ENCODE data around the genes CXorf49, CXorf49B and ERCC6L.

- PRO-cap, result no peak
Measured at GRCh38 chrX:71533605-71534275, 836 bp downstream of the OGT start.

DNA sequence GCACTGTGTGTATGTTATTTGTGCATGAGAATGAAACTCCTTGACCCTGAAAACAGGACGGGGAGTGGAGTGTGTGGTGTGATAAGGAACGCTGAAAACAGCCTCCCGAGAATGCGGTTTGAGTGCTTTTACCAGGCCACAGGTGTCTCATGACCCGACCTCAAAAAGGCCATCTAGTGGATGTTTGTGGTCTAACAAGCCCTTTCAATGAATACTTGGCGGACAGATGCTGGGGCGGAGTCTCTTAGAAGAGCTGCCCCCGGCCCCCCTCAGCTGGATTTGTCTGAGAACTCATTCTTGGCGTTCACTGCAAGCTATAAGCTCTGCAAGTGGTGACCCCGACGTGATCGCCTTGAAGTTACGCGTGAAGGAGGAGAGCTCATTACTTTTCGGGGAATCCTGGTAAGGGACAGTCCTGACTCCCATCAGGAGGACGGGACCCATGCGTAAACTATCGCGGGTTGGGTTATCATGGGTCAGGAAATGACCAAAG lies 21.1 kb downstream of the CXorf49 start:
- PRO-cap, result no peak

GRCh38 chrX:71718148-71718469 lies at the start of gene CXorf49:
Gene CXorf49 (minus strand): TSS chrX:71718285.
- PRO-cap, result no peak

DNA sequence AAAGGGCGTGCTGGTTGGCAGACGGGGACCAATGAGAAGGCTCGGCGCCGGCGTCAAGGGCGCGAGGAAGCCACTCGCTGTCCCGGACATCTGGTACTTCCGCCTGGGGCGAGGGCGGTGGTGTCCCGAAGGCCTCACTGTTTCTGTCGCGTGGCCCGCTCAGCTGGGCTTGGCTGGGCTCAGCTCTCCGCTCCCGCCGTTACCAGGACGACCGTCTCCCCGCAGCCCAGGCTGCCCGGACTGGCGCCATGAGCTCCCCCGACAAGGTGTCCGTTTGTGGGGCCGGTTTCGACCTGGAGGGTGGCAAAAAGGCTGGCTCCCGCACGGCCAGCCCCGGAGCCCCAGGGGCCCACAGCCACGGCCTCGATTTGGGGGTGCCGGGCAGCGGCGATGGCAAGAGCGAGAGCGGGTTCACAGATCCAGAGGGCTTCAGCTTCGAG lies at the start of gene CXorf49B:
CXorf49B (plus strand) TSS at position 174 of the 440 bp plus-strand sequence.
- PRO-cap, result no peak

- PRO-cap, result no peak
Measured at GRCh38 chrX:71991080-71991552, 80.5 kb downstream of the NHSL2 start.

DNA sequence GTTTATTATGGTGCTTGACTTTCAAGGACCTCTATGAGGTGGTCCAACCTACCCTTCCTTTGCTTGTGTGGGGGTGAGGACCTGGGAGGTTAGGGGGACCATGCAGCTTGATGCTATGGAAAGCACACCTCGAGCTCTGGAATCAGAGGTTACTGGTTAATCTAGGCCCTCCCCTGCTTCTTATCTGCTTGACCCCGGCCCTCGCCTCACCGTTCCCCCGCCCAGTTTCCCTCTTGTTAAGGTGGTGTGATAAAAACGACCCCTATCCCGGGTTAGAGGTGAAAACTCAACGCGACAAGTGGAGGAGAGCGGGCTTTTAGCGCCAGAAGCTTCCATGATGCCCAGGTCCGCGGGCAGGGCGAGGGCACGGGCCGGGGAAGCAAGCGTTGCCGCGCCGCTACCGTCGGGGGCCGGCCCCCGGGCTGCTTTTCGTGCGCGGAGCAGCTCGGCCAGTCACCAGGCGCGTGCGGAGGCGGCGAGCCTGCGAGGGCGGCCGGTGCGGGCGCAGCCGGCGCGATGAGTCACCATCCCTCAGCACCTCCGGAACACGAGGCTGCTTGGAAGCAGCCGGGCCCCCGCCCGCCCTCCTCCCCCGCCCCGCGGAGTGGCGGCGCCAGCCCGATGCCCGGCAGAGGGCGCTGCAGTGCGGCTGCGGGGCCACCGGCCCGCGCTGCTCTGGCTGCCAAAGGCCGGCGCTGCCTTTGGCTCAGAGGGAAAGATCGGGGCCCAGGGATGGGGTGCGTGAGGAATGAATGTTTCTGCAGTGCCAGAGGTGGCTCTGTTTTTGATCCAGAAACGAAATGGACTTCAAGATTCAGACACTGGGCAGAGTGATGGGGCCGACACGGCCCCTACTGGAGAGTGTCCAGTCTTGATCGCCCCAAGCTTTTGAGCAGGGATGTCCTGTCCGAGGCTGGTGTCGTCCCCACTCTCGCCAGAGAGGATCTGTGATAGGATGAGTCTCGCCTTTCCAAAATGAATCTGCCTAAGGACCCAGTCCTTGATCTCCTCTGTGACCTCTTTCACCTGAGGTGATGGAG lies 107.8 kb downstream of the NHSL2 start:
- PRO-cap, result bidirectional peak, plus-strand start at position 685 of the sequence, minus-strand start at position 424 of the sequence

- PRO-cap, result unidirectional peak, plus-strand start at chrX:72079784
Measured at GRCh38 chrX:72079487-72080441, 101.8 kb upstream of the PIN4 start.

GRCh38 chrX:72099954-72100719 lies 81.4 kb upstream of the PIN4 start:
- PRO-cap, result no peak

GRCh38 chrX:72102744-72103085 lies 78.8 kb upstream of the PIN4 start:
- PRO-cap, result no peak

DNA sequence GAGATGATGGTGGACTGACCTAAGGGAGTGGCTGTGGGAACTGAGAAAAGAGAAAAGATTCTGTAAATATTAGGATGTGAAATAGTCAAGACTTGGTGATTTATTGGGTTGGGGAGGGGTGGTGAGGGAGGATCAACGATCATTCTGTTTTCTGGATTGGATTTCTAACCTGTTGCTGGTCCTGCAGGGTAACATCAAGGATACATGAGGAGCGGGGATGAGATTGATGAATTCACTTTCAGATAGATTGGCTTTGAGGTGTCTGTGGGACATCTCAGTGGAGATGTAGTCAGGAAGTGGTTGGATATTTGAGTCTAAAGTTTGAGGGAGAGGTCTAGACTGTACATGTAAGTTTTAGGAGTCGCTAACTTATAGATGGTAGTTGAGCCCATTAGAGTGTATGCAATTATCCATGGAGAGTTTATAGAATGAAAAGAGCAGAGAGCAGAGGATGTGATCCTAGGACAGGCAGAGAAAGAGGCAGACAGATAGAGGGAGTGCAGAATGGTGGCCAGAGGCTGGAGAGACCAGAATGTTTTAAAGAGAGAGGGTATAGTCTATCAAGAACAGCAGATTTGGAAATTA lies 1.5 kb downstream of the PIN4 start:
- PRO-cap, result no peak

GRCh38 chrX:72238400-72239564 lies at the start of gene ERCC6L:
Gene ERCC6L (minus strand): TSS chrX:72239027.
- PRO-cap, result bidirectional peak, plus-strand start at chrX:72239170, minus-strand start at chrX:72239027

DNA sequence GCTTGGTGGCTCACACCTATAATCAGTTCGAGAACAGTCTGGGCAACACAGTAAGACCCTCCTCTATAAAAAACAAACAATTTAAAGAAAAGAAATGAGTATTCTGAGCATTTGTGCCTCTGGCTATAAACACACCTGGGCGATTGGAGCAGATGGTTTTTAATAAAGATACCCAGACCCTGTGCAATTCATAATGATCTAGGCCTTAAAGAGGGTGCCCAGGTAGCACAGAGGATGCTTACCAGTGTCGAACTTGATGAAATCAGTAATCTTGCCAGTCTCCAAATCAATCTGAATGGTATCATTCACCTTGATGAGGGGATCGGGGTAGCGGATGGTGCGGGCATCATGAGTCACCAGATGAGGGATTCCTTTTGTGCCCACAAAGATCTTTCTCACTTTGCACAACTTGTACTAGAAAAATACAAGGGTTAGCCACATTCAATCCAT lies 3.5 kb downstream of the RPS4X start:
- PRO-cap, result no peak

DNA sequence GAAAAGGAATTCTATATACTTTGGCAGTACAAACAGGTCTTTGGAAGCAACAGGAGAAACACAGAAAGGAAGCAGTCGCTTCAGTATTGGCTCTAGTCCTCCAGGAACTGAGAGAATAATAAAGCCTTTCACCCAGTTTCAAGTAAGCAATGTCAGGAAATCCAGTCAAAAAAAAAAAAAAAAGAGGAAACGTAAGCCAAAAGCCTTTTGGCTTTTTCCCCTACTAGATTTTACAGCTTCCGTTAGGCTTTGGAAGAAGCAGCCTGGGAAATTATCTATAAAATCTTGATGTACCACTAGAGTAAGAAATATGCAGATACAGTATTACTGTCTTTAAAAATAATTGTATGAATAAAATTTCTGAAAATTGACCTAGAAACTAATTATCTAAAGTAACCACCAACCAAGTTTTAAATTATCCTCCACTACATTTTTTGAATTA lies 61.8 kb upstream of the HDAC8 start:
- PRO-cap, result no peak

DNA sequence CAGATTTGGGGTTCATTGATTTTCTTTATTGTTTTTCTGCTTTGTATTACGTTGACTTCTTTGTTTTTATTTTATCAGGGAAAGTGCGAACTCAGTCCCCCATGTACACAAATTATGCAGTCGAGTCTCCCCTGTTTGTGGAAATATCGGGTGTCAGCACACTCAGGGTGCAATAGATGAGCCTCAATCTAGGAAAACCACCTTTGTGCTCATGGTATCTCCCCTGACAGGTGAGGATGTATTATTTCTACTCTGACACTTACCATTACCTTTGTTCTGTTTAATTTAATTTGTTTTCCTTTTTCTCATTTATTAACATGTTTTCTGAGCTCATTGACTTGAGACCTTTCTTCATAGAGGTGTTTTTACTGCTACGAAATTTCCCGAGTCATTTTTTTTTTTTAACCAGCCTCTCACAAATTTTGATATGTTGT lies 26.5 kb upstream of the PHKA1 start:
- PRO-cap, result no peak

DNA sequence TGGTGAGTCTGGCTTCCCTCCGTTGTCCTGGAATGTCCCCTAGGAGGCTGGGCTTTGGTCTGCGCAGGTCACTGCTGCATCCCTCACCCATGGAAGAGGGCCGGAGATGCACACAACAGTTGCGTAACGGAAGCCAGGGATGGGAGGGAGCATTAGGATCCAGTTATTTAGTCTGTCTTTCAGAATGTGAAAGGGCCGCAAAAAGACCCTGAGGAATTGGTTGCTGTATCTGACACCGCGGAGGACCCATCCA lies 260 bp downstream of the FAM236C start:
- PRO-cap, result no peak

GRCh38 chrX:73127952-73128396 lies 48.7 kb upstream of the PABPC1L2A start:
- PRO-cap, result no peak

- PRO-cap, result no peak
Measured at GRCh38 chrX:73965826-73966311, 338.1 kb upstream of the ZCCHC13 start.

DNA sequence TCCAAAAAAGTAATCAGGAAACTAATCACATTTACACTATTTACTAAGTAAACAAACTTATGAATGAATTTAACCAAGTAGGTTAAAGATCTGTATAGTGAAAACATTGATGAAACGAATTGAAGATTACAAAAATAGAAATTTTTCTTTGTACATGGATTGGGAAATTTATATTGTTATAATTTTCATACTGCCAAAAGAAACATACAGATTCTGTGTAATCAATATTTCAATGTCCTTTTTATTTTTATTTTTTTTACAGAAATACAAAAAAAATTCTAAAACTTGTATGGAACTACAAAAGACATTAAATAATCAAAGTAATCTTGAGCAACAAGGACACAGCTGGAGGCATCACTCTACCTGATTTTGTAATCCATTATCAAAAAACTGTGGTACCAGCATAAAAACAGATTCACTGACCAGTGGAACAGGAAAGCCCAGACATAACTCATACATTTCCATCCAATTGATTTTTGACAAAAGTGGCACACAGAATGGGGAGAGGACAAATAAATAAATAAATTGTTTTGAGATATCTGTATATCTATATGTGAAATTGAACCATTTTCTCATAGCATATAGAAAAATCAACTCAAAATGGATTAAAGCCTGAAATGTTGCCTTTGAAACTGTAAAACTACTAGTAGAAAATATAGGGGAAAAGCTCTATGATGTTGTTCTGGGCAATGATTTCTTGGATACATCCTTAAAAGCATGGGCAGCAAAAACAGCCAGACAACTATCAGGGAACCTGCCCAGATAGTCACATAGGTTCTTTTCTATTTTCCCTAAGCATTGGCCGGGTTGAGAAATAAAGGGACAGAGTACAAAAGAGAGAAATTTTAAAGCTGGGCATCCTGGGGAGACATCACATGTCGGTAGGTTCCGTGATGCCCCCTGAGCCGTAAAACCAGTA lies 299.7 kb upstream of the ZCCHC13 start:
- PRO-cap, result no peak

DNA sequence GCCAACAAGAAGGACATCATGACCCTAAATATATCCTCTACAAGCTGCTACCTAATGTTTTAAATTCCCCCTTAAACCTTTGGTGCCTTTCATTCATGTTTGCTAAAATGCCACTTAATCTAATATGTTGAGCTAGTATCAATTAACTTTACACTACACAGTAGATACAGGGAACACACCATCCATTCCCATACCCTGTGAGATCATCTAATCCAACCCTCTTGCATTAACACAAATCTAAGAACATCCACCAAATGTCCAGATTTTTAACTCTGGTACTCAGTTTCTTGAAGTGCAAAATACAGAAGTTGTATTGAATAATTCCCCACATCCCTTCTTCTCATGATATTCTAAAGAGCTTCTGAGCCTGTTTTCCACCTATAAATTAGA lies 82.0 kb upstream of the ZCCHC13 start:
- PRO-cap, result no peak

GRCh38 chrX:74743244-74744085 lies 129.0 kb upstream of the RLIM start:
- PRO-cap, result no peak

Data from bronchus (tissue), 1 donor.